Astrocyte (in vitro differentiated cells and primary cell): ENCODE measurements around the gene UNK.

DNA sequence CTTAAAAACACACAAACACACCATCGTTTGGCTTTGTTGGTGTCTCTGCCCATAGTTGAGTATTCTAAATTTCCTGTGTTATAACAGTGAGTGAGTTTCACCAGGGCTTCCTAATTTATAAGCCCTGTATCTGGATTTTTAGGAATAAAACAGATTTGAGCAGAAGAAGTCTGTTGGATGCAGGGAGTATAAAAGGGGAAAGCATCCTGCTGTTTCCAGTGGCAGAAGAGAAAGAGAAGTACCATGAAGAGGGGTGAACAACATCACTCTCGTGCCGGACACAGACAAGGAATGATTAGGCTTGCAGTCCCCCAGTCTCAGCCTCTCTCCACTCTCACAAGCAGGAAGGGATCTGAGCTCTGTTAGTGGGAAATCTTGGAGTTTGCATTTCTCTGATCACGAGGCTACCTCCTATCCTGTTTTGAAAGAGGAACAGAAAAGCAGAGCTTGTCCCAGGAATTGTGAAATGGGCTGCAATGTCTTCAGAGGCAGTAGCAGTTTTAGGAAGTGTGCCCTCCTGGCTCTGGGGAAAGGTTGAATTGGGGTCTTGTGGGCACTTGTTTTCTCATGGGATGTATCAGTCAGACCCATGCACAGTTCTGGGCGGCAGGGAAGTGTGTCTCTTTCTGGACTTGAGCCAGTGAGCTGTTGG, 22.7 kb downstream of the NUP85 start:
- PRO-cap = no peak
- RRBS, 2 experiments = no CpG with 5 or more reads among the region's 5 CpGs

DNA sequence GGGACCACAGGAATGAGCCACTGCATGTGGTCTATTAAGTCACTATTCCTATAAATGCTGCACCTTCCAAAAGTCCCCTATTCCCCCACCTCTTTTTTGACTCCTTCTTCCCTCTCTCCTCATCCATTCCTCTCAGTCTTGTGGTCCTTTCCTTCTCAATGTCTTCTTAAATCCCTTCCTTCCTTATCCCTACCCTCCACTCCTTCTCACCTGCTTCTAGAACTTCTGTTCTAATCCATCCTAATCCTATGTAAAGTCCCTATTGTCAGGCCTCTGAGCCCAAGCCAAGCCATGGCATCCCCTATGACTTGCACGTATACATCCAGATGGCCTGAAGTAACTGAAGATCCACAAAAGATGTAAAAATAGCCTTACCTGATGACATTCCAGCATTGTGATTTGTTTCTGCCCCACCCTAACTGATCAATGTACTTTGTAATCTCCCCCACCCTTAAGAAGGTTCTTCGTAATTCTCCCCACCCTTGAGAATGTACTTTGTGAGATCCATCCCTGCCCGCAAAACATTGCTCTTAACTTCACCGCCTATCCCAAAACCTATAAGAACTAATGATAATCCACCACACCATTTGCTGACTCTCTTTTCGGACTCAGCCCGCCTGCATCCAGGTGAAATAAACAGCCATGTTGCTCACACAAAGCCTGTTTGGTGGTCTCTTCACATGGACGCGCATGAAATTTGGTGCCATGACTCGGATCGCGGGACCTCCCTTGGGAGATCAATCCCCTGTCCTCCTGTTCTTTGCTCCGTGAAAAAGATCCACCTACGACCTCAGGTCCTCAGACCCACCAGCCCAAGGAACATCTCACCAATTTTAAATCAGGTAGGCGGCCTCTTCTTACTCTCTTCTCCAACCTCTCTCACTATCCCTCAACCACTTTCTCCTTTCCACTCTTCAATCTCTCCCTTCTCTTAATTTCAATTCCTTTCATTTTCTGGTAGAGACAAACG, 8.8 kb downstream of the GGA3 start:
- PRO-cap = no peak
- RRBS, 2 experiments = no CpG with 5 or more reads among the region's 15 CpGs

DNA sequence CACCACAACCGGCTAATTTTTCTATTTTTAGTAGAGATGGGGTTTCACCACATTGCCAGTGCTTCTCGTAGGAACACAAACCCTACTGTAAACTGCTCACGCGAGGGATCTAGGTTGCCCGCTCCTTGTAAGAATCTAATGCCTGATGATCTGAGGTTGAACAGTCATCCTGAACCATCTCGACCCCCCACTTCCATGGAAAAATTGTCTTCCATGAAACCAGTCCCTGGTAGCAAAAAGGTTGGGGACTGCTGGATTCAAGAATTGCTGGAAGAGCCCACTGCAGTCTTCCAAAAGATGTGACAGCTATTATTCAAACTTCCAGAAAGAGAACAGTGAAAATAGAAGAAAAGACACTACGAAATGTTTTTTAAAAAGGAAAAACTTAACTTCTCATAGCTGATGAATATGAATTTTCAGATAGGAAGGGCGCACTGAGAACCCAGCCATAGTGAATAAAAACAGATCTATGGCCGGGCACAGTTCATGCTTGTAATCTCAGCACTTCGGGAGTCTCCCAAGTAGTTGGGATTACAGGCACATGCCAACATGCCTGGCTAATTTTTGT, 51.0 kb downstream of the GRB2 start:
- PRO-cap = no peak
- RRBS, 2 experiments = no CpG with 5 or more reads among the region's 10 CpGs

- PRO-cap = no peak
- RRBS, 2 experiments = no CpG with 5 or more reads among the region's 4 CpGs
Measured at GRCh38 chr17:75383071-75383539, 22.4 kb downstream of the GRB2 start.

DNA sequence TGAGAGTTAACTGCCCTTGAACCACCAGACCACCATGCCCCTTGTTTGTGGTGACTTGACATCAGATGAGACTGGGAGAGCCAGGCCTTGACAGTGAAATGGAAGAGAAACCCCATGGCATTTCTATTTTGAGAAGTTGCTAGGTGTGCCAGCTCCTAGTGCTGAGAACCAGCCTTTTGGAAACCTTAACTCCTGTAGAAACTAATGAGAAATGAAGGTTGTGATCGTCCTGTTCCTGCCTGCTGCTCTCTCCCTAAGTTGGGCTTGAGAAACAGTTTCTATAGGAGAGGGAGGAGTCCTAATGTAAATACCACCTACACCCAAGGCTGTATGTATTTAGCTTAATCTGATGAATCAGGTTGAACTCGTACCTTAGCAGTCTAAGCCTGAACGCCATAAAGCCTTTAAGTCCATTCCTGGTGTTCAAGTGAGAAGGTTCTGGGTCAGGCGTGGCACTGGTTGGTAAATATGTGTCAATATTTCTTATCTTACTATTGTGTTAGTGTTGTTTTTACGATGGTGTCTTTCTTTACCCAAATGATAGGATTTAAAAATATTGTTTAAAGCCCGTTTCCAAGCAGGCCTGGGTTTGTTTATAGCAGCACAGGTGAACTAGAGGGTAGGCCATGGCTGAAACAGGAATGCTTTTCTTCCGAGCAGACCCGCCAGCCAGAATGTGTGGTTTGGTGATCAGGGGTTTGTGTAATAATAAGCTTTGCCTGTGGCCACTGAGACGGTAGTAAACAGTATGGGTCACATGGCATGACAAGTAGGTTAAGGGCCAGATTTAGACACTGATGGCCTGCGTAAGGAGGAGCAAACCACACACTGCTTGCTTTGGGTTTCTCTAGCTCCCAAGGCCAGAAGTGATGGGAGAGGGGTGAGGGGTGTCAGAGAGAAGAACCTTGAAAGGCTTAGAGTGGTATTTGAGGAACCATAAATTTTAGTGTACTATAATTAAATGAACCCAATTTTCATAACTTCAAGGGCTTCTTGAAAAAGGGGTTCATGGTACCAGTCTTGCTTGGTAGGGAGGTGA, 3.2 kb downstream of the TMEM94 start:
- PRO-cap = no peak
- RRBS, 2 experiments = no CpG with 5 or more reads among the region's 10 CpGs

DNA sequence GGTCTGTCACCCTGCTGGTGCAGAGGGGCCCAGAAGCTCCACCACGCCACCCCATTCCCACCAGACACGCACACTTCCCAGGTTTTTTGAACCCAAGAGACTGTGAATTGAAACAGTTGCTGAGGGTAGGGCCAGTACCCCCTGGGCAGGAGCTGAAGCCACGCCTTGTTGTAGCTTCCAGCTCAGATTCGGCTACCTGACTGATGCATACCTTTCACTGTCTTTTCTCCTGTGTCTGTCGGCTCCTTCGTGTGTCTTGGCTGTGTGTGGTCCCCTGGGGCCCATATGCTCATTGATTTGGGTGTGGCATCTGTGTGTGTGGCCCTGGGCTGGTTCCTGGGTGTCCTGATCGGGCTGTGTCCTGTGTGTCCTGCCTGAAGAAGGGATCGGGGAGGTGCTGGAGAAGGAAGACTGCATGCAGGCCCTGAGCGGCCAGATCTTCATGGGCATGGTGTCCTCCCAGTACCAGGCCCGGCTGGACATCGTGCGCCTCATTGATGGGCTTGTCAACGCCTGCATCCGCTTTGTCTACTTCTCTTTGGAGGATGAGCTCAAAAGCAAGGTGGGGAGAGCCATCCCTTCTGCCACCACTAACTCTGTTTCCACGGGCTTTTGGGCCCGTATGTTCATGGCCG, 21.0 kb downstream of the CASKIN2 start:
- PRO-cap = no peak
- RRBS, 2 experiments = no CpG with 5 or more reads among the region's 17 CpGs

DNA sequence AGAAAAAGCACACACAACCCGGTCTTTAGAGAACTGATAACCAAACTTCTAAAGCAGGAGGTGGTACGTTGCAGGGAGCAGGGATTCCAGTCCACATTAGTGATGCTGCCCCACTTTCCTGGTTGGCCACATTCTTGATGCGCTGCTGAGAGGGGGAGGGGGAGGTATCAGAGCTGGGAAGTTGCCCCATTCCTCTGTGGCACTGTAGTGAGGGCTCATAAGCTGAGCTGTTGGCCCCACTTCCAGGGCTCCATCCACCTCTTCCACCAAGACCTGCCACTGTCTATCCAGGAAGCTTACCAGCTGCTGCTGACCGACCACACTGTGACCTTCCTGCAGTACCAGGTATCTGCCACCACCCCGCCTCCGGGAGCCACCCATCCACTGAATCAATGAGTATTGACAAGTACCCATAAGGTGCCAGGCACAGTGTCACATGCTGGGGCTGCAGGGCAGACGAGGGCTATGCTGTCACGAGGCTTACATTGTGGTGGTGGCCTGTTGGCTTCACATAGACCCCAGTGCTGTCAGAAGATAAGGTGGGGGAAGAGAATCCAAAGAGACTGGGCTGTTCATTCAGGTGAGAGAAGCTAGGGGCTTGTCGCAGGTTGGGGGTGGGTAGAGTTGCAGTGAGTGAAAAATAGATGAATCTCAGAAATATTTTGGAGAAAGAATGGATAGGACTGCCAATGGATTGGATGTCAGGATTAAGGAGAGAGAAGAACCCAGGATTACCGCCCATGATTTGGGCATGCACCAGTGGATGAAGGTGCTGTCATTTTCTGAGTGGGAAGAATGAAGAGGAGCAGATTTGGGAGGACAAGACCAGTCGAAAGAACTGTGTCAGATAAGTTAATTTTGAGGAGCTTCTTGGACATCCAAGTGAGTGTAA, 1.2 kb downstream of the TSEN54 start:
- PRO-cap = no peak
- RRBS, 2 experiments = 0 to 8% methylated on average over 1 of the region's 11 CpGs

DNA sequence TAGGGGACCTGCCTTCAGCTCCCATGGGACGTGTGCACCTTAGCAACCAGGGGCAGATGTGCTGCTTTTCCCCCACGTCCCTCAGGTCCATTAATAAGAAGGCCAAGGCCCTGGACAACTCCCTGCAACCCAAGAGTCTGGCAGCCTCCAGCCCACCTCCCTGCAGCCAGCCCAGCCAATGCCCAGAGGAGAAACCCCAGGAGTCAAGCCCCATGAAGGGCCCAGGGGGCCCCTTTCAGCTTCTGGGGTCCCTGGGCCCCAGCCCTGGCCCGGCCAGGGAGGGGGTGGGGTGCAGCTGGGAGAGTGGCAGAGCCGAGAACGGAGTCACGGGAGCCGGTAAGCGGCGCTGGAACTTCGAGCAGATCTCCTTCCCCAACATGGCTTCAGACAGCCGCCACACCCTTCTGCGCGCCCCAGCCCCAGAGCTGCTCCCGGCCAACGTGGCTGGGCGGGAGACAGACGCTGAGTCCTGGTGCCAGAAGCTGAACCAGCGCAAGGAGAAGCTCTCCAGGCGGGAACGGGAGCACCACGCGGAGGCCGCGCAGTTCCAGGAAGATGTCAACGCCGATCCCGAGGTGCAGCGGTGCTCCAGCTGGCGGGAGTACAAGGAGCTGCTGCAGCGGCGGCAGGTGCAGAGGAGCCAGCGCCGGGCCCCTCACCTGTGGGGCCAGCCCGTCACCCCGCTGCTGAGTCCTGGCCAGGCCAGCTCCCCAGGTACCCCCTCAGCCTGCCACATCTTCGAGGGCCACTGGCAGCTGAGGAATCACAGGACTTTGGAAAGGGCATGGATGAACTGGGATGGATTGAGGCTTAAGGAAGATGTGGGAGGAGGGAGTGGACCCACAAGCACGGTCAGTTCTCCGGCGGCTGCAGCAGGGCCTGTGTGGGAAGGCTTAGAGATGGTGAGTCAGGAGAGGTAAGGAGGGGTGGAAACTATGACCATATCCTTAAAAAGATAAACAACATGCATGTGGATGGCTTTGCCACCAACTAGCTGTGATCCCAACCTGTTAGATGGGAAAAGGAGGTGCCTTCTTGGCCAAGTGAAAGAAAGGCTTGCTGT, 3.5 kb upstream of the LLGL2 start:
- PRO-cap = no peak
- RRBS, 2 experiments = 90 to 93% methylated on average over 5 to 11 of the region's 39 CpGs

- PRO-cap = no peak
- RRBS, 2 experiments = no CpG with 5 or more reads among the region's 10 CpGs
Measured at GRCh38 chr17:75557485-75557933, 30.1 kb upstream of the MYO15B start.

DNA sequence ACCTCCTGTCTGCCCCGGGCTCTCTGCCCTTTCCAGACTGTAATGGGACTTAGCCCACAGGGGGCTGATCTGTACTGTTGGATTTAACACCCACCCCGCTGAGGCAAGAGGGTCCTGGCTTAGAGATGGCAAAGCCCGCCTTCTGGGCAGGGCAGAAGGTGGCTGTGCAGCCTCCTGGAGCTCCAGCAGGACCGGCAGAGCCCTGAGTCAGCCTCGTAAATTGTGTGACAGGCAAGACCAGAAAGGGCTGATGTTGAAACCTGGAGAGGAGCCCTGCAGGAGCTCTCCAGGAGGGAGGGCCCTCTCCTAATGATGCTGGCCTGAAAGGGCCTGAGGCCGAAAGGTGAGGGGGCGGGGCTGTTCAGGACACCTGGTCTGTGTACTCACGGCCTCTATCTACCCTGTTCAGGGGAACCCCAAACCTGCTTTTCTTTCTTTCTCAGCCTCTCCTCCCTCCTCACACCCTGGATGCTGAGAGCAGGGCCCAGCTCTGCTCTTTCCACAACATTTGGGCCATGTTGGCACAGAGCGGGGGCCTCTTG, 22.5 kb upstream of the MYO15B start:
- PRO-cap = no peak
- RRBS, 2 experiments = no CpG with 5 or more reads among the region's 9 CpGs

GRCh38 chr17:75589731-75589928, 2.0 kb downstream of the MYO15B start:
- PRO-cap = no peak
- RRBS, 2 experiments = 44% methylated on average over 5 of the region's 17 CpGs; no CpG with 5 or more reads in 1 of the 2 experiments

GRCh38 chr17:75615246-75616086, 17.8 kb upstream of the SMIM5 start:
- PRO-cap = no peak
- RRBS, 2 experiments = no CpG with 5 or more reads among the region's 21 CpGs

- PRO-cap = no peak
- RRBS, 2 experiments = no CpG with 5 or more reads among the region's 13 CpGs
Measured at GRCh38 chr17:75625650-75626290, 7.5 kb upstream of the SMIM5 start.

- PRO-cap = no peak
- RRBS, 2 experiments = no CpG with 5 or more reads among the region's 22 CpGs
Measured at GRCh38 chr17:75693365-75694454, 26.6 kb downstream of the SAP30BP start.

DNA sequence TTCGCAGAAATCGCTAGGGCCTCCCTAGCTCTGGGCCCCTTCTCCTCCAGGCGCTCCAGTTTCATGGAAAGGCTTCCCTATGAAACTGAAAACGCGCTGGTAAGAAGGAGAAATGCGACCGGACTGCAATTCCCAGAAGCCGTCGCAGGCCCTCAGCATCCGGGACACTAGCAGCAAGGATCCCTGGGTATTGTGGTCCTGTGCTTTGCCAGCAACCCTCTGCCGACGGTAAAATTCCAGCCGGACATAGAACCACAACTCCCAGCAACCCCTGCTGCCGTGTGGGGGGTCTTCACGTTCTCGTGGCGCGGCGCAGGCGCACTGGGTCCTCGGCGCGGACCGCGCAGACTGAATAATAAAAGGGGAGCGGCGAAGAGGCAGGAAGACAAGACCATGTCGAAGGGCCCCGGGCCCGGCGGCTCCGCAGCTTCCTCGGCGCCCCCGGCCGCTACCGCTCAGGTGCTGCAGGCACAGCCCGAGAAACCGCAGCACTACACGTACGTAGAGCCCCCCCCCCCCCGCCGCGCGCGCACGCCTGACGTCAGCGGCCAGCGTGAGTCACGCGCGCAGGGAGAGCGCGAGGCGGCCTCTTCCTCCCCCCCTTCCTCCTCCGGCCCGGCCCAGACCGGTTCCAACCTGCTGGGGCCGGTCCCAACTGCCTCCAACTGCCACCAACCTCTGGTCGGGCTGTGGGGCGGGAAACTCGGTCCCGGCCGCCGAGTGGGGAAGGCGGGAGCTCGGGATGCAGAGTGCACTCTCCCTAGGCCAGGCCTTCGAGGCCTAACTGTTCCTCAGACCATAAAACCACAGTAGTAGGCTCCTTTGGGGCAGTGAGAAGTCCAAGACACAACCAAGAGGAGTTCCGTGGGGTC, at the start of gene UNK:
UNK (plus strand) TSS at position 319 of the 872 bp plus-strand sequence.
- PRO-cap = bidirectional peak, plus-strand start at position 358 of the sequence, minus-strand start at position 81 of the sequence; bidirectional peak, plus-strand start at position 664 of the sequence, minus-strand start at position 495 of the sequence; bidirectional peak, plus-strand start at position 830 of the sequence, minus-strand start outside the sequence
- RRBS, 2 experiments = 2% methylated on average over 11 of the region's 70 CpGs

DNA sequence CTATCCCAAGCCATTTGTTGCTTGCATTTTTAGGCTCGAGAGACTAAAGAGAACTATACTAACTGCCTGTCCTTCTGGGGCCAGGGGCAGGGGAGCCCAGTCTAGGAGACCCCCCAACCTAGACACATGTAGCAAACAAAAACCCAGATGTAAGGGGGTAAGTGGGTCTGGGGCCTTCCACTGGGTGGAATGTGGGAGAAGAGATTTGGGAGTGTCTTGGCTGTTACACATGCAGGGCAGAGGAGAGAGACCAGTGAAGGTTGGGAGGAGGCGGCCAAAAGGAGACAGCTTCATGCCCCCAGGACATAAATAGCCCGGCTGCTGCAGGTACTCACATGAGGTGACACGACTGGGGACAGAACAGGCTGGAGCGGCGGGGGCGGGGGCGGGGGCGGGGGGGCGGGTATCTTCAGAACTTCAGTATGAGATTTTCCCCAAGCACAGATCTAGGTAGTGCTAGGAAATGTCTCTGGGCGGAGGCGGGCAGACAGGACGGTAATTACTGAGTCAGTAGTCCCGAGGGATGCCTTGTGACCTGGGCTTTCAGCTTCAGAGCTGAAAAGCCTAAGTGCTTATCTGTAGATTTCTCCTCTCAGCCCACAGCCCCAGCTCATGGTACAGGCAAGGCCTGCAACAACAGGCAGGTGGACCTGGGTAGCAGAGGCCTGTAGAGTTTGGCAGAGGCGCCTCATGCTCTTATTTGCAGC, 24.3 kb downstream of the UNK start:
- PRO-cap = no peak
- RRBS, 2 experiments = no CpG with 5 or more reads among the region's 15 CpGs

- PRO-cap = no peak
- RRBS, 2 experiments = 95 to 96% methylated on average over 8 of the region's 21 CpGs
Measured at GRCh38 chr17:75809799-75810250, 25.2 kb downstream of the UNK start.

DNA sequence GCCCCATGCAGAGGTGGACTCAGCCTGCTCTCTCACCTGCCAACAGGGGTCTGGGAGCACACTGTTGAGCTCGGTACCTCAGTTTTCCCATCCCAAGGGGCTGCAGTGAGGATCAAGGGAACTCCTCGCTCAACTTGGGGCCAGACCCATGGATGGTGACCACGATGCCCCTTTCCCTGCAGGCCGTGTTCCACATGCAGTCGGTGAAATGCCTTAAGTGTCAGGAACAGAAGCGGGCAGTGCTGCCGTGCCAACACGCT, 20.2 kb downstream of the UNC13D start:
- PRO-cap = no peak
- RRBS, 2 experiments = no CpG with 5 or more reads among the region's 8 CpGs

DNA sequence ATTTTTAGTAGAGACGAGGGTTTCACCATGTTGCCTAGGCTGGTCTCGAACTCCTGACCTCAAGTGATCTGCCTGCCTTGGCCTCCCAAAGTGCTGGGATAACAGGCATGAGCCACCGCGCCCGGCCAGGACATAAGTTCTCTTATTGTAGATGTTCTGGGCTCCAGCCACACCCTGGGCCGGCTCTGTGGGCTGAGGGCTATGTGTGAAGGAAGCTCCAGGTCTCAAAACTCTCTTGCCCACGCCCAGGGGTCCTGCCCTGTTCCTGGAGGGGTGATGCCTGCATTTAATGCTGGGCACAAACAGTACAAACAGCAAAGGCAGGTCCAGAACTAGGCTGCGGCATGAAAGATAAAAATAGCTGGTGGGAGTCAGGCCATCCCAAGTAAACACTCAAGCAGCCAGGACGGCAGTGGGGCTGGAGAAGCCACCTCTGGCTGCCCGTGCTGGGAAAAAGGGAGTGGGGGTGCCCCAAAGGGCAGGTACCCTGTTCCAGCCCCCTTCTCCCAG, 4.8 kb downstream of the TRIM47 start:
- PRO-cap = no peak
- RRBS, 2 experiments = no CpG with 5 or more reads among the region's 10 CpGs

DNA sequence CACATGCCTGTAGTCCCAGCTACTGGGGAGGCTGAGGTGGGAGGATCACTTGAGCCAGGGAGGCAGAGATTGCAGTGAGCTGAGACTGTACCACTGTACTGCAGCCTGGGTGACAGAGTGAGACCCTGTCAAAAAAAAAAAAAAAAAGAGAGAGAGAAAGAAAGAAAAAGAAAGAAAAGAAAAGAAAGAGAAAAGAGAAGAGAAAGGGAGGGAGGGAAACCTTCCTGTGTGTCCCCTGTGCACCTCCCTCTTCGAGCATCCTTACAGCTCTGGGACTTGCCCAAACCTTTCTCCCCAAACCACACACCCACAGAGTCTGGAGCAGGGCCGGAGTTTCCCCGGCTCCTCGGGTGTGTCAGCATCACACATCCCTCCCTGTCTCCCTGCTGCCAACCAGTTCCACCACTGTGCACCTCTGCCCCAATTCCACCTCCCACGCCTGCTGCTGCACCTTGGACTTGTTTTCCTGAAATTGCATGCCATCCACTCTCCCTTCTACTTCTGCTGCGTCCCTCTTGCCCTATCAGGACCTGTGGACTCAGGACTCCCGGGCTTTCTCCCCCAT, 4.0 kb upstream of the CDK3 start:
- PRO-cap = no peak
- RRBS, 2 experiments = no CpG with 5 or more reads among the region's 7 CpGs